ENCODE measurements around the genes PCP4L1 and CFAP126.

DNA sequence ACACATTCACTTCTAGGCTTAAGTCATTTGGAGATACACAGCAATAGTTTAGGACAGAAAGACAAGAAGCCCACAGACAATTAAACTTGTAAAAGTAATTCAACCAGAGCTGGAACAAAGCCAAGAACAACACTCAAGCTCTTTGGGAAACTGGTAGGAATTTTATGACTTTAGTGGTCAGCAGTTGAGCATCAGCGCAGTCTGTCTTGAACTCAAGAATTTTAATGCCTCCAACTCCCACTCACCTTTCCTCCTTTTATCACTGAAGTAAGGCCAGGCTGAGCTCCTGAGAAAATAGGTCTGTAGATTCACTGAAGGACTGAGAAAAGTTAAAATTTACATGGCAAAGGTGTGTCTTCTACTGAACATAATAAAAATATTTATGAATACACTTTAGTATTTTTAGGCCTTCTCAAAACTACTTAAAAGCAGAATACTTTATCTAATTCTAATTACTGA lies 1.3 kb downstream of the DCAF8 start:
- RRBS = no CpG with 5 or more reads among the region's 1 CpG

DNA sequence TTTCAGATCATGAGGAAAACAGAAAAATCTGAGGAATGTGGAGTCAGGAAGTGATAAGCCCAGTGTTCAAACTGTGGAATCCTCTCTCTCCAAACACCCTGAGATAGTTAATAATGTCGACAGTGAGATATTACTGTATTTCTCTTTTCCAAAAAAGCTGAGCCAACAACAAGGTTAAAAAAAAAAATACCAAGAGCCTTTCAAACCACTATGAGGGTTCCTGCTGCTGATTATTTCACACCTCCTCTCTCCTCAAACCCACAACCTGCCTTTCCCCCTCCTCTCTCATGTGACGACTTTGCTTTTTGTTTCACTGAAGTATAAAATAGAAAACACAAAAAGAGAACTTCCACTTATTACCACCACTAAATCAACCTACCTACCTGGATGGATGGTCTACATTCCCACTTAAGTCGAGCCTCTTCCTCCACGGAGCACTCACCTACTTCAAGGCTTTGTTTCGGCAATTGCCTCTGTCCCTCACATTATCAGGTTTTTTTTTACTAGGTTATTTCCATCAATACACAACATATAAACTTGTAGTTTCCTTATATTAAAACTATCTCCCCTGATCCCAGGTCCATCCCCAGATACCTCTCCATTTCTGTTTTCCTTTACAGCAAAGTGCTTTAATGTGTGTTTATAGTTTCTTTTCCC lies 8.7 kb downstream of the SLAMF1 start:
- RRBS = no CpG with 5 or more reads among the region's 5 CpGs

- RRBS = no CpG with 5 or more reads among the region's 5 CpGs
These were observed 13.8 kb downstream of the SLAMF7 start for GRCh38 chr1:160752815-160753276.

DNA sequence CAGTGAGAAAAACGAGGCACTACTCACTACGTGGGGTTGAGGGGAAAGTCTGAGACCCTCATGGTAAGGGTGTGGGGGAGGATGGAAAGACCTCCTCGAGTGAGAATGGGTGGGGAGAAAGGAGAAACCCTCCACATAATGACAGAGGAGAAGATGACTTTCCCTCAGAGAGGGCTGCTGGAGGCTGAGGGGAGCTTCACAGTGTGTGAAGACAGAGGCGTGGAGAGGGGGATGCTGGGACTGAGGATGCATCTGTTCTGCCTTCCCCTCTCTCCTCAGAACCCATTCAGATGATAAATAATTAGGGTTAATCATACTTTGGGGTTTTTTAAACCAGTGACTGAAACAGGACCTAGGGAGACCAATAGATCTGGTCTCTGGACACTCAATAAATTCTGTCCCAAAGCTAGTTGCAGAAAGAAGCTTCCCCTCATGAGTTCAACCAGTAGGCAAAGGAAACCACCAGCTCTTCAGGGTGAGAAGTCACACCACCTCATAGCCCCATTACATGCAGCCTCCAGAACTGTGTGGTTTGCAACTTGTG lies 17.1 kb downstream of the SLAMF7 start:
- RRBS = no CpG with 5 or more reads among the region's 4 CpGs

- RRBS = no CpG with 5 or more reads among the region's 9 CpGs
These were observed 13.9 kb upstream of the LY9 start for GRCh38 chr1:160781933-160782649.

DNA sequence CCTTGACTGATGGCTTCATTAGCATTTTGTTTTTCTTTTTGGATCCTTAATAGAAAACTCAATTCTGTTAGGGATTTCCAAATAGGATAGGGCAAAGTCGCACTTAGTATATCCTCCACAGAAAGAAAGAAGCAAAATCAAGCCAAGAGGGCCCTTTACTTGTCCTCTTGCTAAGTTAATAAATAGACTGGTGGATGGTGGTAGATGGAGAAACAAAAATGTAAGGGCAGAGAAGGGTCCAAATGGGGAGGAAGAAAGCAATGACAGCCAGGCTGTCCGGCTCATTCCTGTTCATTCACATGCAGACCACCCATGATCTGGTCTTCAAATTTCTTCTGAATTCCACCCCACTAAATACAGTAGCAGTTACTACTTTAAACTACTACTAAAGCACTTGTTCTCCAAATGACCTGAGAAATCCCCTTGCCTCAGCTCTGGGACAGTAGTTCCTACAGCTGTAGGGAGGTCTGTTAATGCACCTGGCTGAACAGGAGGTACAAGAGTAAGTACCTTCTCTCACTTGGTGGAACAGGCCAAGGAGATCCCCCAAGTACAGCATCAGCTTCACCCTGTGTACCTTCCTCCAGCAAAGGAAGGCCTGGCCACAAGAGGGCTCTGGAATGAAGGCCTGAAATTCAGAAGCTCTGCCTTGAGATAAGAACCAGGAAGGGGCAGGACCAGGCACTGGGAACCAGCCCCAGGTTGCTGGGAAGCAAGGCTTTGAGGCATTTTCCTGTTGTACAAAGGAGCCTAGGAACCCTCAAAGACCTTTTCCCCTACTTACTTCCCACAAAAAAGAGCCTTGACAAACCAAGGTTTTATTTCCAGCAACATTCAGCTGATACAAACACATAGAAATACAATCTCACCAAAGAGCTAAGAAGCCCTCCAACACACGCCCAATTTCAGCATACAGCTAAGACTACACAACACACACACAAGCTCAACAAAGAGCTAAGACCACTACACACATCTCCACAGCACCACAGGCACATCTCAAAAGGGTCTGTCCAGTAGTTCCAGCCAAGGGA lies 23.7 kb downstream of the F11R start:
- RRBS = no CpG with 5 or more reads among the region's 3 CpGs

DNA sequence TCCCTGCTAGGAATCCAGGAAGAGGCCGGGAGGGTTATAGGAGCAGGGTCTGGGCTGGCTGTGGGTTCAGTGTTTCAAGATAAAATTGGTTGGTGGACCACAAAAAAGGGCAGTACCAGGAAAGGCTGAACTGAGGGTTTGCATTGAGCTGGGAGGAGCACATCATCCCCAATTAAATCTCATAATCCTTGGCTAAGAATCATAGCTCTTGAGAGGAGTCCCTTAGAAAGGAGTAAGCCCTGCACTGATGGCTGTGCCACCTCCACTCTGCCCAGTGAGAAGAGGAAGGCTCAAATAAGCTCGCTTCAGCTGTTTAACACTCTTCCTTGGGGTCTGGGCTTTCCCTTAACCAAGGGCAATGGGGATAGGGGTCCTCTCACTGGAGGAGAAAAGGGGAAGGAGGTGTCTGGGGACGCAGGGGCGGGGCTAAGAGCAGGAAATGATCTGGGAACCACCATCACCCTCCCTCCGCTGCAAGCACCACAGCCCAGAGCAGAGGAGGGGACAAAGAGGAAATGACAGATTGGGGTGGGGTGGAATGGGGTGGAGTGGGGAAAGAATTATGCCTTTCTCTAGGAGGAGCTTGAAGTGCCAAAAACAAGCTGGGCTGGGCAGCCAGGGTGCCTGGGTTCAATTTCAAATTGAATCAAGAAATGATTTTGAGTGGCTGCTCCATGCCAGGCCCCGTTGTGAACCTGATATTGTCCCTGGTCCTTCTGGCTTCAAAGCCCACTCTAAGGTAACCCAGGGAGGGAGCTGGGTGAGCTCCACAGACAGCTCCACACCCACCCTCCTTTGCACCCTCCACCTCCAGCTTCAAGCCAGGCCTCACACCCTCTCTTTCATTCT lies 1.4 kb downstream of the ARHGAP30 start:
- RRBS = no CpG with 5 or more reads among the region's 6 CpGs

DNA sequence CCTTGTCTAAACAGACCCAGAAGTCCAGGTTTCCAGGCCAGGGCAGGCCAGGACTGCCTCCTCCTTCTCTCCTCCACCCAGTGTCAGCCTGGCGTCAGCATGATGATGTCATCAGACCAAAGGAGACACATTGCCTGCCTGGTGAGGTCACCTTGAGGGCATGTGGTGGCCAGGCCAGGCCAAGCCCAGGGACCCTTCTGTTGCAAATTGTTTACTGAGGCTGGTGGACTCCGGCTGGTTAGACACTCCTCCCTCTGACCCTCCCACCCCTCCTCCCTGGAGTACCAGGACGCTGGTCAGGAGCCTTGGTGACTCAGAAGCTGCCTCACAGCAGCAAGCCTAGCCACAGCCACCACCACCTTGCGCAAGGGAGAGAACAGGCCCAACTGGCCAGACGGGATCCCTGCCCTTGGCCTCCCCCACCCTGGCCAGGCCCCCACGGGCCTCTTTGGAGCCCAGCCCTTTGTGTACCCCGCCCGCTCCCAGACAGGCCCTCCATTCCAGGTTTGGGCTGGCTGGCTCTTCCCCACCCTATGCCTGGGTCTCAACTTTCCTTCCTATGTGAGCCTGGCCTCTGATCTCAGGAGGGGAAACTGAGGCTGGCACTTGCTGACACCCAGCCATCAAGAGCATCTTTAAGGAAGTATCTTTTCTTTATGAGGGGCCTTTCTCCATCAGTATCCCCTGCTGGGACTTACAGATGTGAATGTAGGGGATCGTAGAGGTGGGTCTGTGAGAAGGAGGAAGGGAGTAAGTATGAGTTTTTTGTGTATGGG lies 5.8 kb downstream of the NECTIN4 start:
- RRBS = no CpG with 5 or more reads among the region's 9 CpGs

- RRBS = no CpG with 5 or more reads among the region's 11 CpGs
These were observed 4.0 kb downstream of the NECTIN4 start for GRCh38 chr1:161085149-161086029.

- RRBS = no CpG with 5 or more reads among the region's 9 CpGs
These were observed 954 bp upstream of the DEDD start for GRCh38 chr1:161133401-161133841.

DNA sequence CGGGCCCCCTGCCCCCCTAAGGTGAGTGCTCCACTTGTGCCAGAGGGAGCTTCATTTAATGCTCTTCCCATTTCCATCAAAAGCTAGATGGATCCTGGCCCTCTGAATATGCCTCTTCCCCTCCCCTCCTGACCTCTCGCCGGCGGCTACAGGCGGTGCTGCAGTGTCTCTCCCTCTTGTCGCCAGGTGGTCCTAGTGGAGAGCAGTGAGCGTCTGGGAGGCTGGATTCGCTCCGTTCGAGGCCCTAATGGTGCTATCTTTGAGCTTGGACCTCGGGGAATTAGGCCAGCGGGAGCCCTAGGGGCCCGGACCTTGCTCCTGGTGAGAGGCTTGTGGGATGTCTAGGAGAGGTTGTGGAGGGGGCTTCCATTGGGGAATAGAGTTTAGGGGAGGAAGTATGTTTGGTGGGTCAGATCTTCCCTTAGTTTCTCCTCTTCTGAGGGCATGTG lies 712 bp downstream of the PPOX start:
- RRBS = 3% methylated on average over 1 of the region's 13 CpGs

GRCh38 chr1:161199960-161201036 lies 1.4 kb upstream of the ADAMTS4 start:
- RRBS = no CpG with 5 or more reads among the region's 6 CpGs

GRCh38 chr1:161201201-161201854 lies 839 bp upstream of the NDUFS2 start:
- RRBS = no CpG with 5 or more reads among the region's 14 CpGs

- RRBS = no CpG with 5 or more reads among the region's 10 CpGs
These were observed 4.0 kb downstream of the TOMM40L start for GRCh38 chr1:161229741-161230477.

DNA sequence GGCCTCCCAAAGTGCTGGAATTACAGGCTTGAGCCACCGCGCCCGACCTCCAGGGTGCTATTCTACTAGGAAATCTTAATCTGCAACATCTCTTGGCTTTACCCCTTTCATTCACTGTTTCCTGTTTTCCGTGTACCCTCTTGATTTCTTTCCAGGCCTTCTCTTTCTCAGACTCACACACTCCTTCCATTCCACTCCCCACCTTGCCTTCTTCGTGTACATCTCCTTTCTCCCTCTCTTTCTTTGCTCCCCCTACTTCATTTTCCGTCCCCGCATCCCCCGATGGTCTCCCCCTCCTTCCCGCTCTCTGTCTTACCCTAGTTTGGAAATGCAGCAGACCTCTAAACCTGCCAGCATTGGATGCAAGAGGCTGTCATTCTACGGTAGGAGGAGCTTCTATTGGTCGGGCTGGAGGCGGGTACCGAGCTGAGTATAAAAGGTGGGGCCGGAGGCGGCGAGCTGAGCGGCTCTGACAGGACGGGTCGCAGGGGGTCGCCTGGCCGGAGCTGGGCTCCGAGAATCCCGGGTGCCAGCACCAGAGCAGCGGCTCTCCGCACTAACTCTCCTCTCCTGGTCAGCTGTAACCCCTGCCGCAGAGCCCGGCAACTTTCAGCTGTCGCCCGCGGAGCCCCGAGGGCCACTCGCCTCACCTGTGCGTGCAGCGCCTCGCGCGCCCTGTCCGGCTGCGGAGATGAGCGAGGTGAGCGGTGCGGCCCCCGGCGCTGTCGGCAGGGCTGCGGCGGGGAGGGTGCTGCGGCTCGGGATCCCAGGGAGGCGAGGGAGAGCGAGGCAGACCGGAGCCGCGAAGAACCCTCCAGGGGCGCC lies at the start of gene PCP4L1:
TSS of gene PCP4L1 (plus strand) at position 462 of the 825 bp plus-strand sequence.
- RRBS = 2% methylated on average over 35 of the region's 55 CpGs

- RRBS = no CpG with 5 or more reads among the region's 2 CpGs
These were observed 1.7 kb downstream of the MPZ start for GRCh38 chr1:161308026-161308546.

DNA sequence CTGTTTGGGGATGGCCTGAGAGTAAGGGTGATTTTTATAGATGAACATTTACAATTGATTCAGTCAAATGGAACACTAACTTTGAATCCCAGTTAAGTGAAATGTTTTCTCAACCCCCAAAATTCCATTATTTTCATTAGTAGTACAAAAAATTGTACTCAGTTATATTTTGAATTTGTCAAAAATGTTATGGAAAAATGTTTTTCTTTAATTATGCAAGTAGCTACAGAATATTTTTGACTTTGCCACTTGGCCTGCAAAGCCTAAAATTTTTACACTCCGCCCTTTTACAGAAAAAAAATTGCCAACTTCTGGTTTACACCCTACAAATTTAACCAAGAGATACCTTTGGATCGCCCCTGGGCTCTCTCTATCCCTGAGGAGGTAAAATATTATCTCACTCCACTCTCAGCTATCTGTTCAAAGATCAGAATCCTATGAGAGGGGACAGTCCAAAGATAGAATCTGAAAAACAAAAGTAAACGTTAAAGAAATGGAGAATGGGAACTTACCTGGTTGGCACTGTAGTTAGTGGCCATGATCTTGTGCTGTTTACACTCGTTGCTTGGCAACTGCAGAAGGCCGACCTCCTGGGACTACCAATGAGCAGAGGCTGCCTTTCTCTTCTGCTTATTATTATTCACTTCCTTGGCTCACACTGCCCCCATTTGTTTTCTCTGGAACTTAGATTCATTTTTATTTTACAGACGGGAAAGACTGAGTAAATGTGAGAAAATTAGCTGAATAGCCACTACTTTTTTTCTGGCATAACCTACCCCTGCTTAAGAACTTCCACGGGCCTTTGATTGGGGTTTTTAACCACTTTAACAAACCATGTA lies at the start of gene CFAP126:
TSS of gene CFAP126 (minus strand) at position 547 of the 839 bp plus-strand sequence.
- RRBS = no CpG with 5 or more reads among the region's 7 CpGs

GRCh38 chr1:161378950-161379386 lies 11.3 kb upstream of the CFAP126 start:
- RRBS = no CpG with 5 or more reads among the region's 23 CpGs

DNA sequence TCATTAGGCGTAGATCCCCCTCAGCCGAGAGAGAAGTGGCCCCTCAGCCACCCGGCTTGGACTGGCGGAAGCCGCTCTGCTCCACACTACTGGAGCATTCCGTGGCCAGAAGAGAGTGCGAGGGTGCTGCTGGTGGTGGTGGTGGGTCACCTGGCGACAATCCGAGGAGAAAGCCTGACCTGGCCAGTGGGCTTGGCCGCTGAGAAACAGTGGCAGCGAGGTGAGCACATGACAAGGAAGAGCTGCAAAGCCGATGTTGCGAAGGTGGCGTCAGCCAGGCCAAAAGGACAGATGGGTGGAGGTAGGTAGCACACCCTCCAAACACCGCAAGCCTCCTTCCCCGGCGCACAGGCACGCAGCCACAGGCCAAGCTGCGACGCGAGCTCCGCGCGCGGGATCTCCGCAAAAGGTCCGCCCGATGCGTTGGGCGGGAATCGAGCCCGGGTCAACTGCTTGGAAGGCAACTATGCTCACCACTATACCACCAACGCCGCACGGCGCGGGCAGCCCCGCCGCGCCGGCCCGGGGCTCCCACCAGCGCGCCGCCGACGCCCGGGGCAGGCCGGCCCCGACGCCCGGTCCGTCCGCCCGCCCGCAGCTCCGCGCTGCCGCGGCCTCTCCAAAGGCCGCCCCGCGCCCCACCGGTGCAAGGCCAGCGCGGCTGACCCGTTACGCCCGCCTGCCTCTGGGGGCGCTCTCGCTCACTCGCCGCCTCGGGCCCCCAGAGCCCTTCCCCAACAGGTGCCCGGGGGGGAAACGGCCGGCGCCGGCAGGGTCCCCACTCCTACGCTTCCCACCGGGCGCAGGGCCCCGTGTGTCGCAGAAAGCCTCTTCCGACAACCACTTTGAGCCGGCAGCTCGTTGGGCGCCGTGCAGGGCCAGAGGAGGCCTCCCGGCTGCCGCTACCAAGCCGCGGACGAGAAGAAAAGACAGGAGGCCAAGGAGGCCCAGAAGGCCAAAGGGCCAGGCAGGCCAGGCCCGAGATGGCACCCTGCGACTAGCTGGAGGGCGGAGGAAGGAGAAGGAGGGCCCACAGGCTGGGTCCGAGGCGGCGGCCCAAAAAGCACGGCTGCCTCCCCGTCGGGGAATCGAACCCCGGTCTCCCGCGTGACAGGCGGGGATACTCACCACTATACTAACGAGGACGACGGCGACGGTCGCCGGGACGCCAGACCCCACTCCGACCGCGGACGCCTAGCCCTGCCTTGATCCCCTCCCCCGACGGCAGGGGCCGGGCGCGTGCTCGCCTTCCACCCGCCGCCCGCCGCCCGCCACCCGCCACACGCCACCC lies 65.1 kb upstream of the FCGR2A start:
- RRBS = 2% methylated on average over 9 of the region's 133 CpGs